Bronchus fibroblast of lung (primary cell): ENCODE data around the gene NRROS.

GRCh38 chr3:196481576-196481852 lies 22.1 kb downstream of the RNF168 start:
- RAMPAGE, long total RNA: no peak

- RAMPAGE, long total RNA: no peak
Measured at GRCh38 chr3:196502707-196502821, 1.0 kb downstream of the RNF168 start.

GRCh38 chr3:196639441-196640203 lies at the start of gene NRROS:
Gene NRROS (plus strand): TSS chr3:196639694.
- RAMPAGE, long total RNA: no peak

GRCh38 chr3:196645898-196646957 lies 6.7 kb downstream of the NRROS start:
- RAMPAGE, long total RNA: no peak

DNA sequence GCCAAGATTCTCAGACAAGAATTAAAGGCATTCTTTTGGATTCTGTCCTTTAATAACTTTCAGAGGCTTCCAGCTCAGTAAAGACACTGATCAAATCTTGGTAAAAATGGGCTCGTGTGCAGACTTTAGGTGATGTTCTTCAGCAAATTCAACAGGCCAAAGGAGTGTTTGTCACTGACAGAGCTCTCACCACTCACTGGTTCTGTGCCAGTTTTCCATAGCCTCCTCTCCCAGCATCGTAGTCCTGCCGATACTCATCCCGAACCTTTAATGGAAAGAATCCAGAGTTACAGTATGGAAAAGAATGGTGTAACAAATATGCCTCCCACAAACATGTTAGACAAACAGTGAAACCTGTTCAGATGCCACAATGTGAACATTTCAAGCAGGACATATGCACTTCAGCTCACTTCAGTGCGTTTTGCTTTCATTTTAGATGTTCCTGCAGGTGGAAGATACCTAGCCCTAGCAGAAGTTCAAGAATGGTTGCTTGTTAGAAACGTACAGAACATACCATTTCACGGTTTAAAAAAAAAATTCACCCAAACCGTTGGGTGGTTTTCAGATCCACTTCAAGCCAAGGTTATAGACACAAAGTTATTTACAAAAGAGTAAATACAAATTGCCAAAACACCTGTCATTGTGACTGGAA lies 5.4 kb downstream of the NCBP2 start:
- RAMPAGE, long total RNA: no peak

GRCh38 chr3:196942850-196943502 lies 502 bp downstream of the NCBP2AS2 start:
- RAMPAGE, long total RNA: no peak

DNA sequence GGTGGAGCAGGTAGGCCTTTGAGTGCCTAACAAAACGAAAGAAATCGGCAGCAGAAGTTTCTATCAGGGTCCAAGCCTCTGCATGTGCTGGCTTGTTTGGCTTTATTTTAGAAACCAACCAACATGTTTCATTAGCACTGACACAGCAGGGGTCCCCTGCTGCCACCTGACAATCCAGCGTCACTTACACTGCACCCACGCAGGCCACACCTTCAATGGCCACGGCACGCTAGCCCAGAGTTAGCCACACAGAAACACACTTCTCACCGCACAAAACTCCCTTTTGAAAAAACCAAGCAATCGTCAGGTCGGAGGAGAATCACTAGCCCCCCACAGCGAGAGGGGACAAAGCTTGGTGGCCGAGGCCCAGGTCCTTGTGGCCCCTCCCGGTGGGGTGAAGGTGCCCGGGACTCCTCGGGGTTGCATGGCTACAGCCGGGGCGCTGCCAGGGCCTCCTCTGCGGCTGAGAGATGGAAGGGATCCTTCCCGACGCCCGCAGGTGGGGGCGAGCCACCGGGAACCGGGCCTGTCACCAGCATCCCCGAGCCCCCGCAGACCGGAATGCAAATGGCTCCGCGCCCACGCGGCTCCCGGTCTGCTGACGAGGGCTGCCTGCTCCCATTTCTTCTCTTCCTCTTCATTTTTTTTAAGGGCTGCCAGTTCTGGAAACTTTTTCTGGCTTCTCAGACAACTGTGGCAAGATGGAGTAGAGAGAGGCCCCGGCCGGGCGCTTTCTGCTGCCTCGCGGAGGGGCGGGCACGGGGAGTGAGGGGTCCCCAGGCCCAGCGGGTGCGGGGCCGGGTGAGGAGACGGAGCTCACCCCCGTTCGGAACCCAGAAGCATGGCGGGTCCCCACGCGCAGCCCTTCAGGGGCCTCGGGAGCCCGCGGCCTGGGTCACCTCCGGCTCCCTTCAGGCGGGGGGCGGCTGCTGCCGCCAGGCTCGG lies 27.7 kb downstream of the MELTF start:
- RAMPAGE, long total RNA: no peak

DNA sequence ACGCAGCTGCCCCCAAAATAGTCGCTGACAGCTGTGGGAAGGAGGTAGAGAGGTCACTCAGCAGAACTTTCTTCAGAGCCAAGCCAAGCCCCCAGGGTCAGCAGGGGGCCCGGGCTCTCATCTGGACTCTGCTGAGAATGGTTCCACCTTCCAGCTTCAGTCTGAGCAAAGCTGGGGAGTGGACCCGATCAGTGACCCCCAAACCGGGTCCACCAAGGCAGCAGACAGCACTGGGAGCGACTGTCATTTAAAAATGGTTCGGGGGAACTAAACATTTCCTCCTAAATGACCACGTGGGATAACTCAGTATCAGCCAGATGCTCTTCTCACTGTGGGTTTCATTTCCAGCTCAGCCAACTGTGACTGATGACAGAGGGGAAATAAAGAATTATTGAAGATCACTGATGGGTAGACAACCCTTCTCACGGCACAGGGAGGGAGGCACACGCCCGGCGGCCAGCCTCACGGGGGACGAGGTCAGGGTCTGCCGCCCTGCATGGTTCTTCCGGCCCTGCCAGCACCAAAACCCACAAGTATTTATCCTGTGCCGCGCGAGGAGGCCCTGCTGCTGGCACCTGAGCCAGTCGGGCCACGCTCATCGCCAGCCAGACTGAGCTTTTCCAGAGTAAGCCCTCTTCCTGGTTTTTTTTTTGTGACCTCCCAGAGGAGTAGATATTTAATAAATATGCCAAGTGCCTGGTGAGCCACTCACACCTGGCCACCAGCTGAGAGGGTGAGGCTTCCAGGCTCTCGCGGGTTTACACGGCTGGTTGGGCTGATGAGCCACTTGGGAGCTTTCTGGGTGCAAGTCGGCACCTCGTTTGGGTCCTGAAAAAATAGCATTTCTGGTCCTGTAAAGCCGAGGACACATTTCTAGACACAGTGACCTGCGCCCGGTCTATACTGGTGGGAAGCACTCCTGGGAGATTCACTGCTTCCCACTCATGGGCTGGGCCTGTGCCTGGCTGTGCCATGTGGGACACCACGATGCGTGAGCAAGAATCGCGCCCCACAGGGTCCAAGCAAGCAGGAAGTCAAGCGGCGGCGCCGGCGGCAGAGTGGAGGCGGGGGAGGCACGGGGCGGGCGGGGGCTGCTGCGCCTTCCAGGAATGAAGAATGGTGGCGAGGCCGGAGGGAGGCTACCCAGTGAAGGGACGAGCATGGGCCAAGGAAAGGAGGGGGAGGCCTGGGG lies 6.1 kb downstream of the MELTF start:
- RAMPAGE, long total RNA: no peak

- RAMPAGE, long total RNA: no peak
Measured at GRCh38 chr3:197057736-197058218, 28.2 kb upstream of the MELTF start.

DNA sequence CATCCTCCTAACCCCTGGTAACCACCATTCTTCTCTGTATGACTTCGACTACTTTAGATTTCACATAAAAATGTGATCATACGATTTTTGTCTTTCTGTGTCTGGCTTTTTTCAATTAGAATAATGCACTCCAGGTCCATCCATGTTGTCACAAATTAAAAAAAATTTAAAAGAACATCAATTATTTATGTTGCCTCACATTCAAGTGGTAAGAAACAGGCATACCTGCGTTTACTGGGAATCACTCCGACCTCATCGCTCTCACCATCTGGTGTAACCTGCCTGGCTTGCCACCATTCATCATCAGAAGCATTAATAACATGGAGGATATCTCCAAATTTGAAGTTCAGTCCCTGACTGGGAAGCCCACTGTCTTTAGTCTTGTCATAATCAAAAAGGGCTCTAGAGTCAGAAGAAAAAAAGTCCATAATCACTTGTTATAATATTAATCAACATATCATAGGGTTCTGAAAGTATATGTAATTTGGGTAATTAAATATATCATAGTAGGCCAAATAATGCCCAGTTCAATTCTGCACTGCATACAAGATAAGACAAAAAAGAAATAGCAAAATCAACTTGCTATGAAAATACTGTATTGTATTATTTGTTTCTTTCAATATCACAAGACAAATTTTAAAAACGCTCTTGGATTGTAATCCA lies 55.9 kb upstream of the MELTF start:
- RAMPAGE, long total RNA: no peak

GRCh38 chr3:197115911-197116557 lies 86.4 kb upstream of the MELTF start:
- RAMPAGE, long total RNA: no peak

DNA sequence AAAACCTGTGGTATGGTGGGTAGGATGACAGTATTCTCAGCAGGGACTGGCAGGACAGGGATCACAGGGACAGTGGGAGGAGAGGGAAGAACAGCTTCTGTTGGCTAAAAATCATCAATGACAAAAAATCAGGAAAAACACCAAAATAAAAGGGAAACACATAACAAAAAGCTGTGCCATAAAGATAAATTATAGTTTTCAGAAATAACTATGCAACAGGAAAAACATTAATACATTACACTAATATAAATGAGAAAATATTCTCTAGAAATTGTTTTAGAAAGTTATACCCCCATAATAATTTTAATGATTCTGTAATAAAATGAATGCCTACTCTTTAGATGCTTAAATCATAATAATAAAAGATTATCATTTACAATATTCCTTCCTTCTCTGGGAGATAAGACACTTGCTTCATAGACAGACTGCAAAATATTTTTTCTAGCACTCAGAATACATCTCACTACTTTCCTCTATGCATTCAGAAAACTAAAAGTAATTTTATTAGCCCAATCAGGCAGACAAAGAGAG lies 132.1 kb upstream of the MELTF start:
- RAMPAGE, long total RNA: no peak

DNA sequence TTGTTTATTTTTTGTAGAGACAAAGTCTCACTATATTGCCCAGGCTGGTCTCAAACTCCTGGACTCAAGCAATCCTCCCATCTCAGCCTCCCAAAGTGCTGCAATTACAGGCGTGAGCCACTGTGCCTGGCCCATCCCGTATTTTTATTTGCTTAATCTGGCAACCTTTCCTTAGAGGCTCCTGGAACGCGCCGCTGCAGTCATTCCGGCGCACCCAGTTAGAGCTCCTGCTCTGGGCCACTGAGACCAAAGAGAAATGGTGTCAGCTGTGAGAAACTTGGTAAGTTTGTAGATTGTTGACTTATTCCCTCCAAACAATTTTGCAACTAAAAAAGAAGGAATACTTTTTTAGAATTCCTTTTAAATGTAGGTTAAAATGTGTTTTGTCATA lies 77.9 kb downstream of the BDH1 start:
- RAMPAGE, long total RNA: no peak

DNA sequence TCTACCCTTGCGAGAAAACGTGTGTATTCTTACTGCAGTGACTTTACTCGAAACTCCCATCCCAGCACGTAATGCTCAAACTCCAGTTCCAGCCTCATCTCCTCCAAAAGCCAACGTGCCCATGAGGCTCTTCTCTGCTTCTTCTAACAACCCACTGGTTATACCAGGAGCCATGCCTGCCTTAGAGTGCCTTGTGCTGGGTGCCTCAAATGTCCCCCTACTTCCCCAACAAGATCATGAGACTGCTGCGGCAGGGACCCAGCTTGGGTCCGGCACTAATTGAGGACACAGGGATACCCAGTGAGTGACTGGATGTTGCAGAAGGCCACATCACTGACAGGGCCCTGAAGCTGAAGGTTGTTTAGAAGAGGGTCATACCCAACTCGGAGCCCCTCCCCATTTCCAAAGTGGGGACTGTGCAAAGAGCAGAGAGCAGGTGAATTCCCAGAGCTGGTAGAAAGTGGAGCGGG lies 71.5 kb downstream of the BDH1 start:
- RAMPAGE, long total RNA: no peak

DNA sequence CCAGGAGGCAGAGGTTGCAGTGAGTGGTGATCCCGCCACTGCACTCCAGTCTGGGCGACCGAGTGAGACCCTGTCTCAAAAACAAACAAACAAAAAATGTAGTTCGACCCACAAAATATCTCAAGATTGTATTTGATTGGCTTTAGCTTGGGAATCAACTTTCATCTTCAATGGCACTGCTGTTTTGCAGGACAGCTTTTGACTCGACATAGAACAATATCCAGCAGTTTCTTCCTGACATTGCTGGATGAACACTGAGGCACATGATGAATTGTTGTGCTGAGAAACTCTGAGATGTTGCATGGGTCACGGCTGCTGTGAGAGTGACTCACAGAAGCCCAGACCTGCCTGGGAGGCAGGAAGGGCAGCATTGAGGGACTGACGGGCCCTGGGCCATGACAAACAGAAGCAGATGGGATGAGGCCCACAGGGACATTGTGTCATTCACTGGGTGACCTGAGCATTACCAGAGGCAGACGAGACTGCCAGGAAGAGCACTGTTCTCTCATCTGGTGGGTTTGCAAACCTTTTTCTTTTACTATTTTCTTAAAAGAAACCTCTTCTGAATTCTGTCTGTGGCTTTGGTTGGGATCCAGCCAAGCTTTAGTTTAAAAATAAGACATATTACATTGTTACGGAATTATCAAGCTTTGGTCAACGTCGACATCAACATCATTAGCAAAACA lies 68.0 kb downstream of the BDH1 start:
- RAMPAGE, long total RNA: no peak

DNA sequence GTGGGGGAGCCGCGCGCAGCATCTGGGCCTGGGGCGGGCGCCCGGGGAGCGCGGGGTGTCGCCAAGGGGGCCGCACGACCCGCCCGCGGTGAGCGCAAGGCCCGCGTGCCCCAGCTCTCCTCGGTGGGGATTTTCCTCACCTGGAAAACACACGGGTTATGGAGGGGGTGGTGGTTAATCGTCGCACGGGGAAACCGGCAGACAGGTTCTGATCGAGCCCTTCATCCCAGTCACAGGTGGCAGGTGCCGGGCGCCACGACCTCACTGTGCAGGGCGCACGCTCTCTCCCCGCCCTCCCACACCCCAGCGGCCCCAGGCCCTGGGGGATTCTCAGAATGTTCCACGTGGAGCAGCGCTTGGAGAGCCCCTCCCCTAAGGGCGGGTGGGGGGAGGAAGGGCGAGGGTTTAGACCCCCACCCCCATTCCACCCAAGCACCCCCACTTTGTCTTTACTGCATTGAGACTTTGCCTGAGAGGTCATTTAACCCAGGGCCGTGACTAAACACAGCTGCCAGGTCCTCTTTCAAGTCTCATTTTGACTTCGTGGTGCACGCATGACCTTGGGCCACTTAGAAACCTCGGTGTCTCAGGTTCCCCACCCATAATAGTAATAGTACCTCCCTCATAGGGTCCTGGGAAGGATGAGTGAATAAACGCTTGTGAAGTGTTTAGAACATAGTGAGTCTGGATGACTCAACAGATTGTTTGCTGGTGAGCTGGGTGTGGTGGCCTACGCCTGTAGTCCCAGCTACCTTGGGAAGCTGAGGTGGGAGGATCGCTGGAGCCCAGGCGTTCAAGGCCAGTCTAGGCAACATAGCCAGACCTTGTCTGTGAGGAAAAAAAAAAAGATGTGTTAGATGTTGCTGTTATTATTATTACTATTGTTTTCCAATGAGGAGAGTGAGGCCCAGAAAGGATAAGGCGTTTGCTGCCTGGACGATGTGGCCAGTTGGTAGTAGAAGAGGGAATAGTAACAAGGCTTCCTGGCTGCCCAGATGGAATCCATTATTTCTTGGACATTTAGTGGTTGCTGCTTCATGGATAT lies 56.5 kb downstream of the BDH1 start:
- RAMPAGE, long total RNA: no peak

- RAMPAGE, long total RNA: no peak
Measured at GRCh38 chr3:197501856-197502486, 53.8 kb downstream of the BDH1 start.

- RAMPAGE, long total RNA: no peak
Measured at GRCh38 chr3:197592400-197593193, 36.8 kb upstream of the BDH1 start.

DNA sequence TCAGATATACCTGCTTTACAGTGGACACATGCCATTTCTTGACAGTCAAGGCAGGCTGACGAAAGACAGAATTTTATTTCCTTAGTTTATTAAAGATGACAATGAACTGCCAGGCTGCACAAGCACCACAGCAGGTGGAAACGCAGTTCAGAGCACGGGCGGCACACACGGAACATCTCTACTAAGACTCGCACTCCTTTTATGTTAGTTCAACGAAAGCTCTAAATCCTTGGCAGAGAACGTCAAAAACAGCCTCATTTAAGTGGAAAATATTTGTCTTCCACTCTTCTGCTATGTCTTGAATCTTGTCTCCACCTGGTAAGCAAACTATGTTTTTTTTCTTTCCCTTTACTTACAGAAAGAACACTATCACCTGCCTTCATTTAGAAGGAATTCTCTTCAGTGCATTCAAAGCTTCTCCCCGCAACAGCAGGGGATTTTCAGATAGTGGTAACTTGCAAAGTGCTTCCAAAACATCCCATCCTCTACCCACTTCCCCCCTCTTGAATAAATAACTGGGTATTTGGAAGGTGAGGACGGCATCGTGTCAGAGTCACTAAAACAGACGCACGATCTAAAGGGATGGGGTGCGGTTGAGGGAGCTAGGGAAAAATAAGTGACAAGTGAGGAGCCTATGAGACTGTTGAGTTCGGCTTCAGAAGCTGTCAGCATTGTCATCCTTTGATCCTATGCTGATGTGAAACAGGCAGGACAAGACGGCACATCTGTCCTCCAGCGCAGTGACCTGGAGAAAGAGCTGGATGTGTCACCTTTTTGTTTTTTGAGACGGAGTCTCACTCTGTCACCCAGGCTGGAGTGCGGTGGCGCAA lies 64.6 kb downstream of the RUBCN start:
- RAMPAGE, long total RNA: no peak

- RAMPAGE, long total RNA: no peak
Measured at GRCh38 chr3:197734533-197735326, 2.0 kb downstream of the RUBCN start.